Karpas-422 (cell line): Measurements from ENCODE around the genes GAPDH, IFFO1 and ING4.

DNA sequence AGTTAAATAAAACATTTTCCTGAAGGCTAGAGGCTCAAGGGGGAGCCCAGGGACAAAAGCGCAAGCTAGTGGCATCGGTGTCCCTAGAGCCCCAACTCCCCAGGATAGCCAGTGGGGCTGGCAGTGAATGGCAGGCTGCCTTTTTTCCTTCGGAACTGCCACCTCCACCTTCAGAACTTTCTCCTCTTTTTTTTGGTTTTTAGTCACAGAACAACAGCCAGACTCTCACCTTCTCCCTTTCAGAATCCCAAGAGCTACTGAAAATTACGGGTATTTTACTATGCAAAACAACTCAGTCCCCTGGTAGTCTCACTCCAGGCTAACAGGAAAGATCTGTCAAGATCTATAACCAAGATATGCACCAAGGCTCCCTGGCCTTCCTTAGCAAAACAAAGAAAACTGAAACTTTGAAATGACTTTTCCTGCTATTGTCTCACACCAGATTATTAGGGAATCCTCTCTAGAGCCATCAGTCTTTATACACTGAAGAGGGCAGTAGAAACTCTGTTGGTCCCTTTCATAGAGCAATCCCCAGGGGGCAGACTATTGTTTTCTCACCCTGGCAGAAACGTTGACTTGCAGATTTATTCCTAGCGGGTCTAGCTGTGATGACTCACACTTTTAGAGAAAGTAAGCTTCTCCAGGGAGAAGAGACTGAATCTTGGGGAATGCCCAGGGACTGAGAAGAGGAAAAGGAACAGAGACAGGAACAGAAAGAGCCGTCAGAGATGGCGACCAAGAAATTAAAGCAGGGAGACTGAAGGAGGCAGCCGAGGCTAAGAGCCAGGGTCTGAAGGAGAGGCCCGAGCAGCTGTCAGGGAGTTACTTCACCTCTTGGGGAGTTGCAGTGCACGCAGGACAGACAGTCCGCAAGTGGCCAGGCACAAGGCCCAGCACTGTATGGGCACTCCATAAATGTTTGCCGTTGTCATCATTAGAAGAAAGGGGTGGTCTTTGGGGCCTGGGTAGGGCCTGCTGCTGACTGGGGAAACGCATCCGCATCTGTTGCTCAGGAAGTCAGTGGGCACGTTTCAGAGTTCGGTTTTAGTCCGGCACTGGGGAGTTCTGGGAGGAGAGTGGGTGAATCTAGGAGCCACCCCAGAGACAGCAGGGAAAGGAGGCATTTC, 12.8 kb downstream of the PLEKHG6 start:
- PRO-cap: no peak
- RAMPAGE, long total RNA: no peak

GRCh38 chr12:6334944-6336078, 6.6 kb downstream of the TNFRSF1A start:
- PRO-cap: no peak
- RAMPAGE, long total RNA: no peak

DNA sequence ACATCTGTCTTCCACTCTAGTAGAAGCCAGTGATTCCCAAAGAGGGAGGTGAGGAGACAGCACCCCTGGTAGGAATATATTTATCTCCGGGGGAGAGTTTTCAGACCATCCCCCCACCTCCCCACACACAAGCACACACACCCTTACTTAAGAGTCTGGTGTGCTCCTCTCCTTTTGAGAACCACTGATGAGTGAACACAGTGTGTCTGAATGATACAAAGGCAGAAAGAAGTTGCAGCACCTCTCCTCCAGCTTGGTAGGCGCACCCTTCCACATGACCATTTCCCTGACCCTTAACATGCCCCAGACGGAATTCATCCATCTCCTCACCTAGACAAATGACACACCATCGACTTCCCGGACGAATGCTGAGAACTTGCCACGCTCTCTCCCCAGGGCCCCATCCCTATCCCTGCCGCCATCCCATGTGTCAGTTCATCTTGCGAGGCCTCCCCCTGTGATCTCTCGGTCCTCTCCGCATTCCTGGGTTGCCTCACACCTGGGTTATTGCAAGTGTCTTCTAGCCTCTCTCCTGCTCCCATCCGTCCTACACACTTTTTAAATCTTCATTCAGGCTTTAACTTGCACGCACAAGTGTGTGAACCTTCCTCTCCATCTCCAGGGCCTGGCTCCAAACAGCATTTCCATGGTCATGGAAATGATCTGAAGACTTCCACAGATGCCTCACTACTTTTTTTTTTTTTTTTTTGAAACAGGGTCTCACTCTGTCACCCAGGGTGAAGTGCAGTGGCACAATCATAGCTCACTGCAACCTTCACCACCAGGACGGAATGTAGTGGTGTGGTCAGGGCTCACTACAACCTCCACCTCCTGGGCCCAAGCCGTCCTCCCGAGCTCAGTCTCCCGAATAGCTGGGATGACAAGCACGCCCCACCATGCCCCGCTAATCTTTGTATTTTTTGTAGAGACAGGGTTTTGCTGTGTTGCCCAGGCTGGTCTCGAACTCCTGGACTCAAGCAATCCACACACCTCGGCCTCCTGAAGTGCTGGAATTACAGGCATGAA, 3.7 kb downstream of the TNFRSF1A start:
- PRO-cap: no peak
- RAMPAGE, long total RNA: no peak

DNA sequence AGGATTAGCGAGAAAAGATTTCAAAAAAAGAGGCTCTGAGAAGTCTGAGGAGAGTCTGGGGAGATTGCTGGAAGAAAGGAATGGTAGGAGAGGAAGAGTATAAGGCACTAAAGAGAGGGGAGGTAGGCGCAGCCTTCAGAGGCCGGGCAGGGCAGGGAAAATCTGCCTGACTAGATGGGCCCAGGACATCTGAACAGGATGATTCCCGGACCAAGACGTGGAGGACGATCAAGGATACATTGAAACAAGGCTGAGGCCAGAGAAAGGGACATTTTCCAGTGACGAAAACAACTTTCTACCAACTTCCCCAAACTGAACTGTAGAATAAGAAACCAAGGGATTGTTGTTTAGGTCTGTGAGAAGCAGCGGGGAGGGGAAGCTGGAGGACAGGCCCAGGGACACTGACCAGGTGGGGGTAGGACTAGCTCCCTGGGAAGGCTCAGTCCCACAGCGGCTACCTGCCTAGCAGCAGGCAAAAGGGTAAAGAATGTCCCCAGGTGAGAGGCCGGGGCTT, 1.2 kb downstream of the TNFRSF1A start:
- PRO-cap: no peak
- RAMPAGE, long total RNA: no peak

- PRO-cap: bidirectional peak, plus-strand start at chr12:6444242, minus-strand start at chr12:6444219
- RAMPAGE, long total RNA: no peak
Observed at GRCh38 chr12:6444027-6444376, 753 bp upstream of the CD27 start.

- PRO-cap: no peak
- RAMPAGE, long total RNA: no peak
Observed at GRCh38 chr12:6457197-6457828, 5.5 kb downstream of the TAPBPL start.

- PRO-cap: no peak
- RAMPAGE, long total RNA: no peak
Observed at GRCh38 chr12:6458441-6459192, 6.8 kb downstream of the TAPBPL start.

GRCh38 chr12:6533664-6534731, at the start of gene GAPDH:
TSS of gene GAPDH (plus strand) at chr12:6534517.
- PRO-cap: bidirectional peak, plus-strand start at chr12:6534069, minus-strand start at chr12:6533809; bidirectional peak, plus-strand start at chr12:6534517, minus-strand start at chr12:6534349
- RAMPAGE, long total RNA: start-site peak on the plus strand at chr12:6534516-6534569, 1,414 and 40,045 reads in 2 replicates

GRCh38 chr12:6534925-6535952, 922 bp downstream of the GAPDH start:
- PRO-cap: no peak
- RAMPAGE, long total RNA: no peak

- PRO-cap: no peak
- RAMPAGE, long total RNA: no peak
Observed at GRCh38 chr12:6547929-6548384, 7.9 kb downstream of the IFFO1 start.

- PRO-cap: unidirectional peak, minus-strand start at chr12:6556052
- RAMPAGE, long total RNA: no peak
Observed at GRCh38 chr12:6555206-6556127, at the start of gene IFFO1. TSS of gene IFFO1 (minus strand) at chr12:6556042.

DNA sequence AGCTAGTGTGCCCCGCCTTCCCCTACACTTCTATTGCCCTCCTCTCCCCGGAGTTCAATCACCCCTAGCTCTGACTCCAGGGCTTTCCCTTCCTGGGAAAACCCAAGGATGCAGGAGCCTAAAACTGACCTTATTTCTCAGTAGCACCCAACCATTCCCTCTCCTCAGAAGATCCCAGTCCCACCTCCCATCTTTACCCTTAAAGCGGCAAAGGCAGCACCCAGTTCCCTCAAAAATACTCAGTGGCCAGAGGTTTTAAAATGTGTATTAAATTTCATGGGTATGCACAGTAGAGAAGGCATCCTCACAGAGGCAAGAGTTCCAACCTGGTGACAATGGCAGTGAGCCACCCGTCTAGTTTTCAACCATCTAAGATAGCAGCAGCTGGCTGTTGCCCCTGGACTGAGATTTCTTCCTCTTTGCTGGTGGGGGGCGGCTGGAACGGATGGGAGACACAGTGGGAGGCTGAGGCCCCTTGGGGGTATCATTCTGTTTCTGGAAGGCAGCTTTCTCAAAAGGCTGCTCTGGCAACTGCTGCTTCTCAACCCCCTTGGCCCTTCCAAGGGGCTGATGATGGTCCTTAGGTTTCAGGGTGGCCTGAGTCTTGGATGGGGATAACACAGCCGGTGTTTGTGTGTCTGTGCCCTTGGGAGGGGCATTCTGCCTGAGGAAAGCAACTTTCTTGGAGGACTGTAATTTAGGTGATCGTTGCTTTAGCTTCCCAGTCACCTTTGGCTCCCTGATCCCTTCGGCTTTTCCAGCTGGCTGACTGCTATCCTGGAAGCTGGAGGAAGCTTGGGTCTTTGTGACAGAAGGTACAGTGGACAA, 996 bp upstream of the IFFO1 start:
- PRO-cap: no peak
- RAMPAGE, long total RNA: no peak

- PRO-cap: unidirectional peak, minus-strand start at chr12:6612781
- RAMPAGE, long total RNA: no peak
Observed at GRCh38 chr12:6612581-6613445, 5.6 kb upstream of the CHD4 start.

- PRO-cap: no peak
- RAMPAGE, long total RNA: no peak
Observed at GRCh38 chr12:6638828-6640008, 3.5 kb upstream of the LPAR5 start.

DNA sequence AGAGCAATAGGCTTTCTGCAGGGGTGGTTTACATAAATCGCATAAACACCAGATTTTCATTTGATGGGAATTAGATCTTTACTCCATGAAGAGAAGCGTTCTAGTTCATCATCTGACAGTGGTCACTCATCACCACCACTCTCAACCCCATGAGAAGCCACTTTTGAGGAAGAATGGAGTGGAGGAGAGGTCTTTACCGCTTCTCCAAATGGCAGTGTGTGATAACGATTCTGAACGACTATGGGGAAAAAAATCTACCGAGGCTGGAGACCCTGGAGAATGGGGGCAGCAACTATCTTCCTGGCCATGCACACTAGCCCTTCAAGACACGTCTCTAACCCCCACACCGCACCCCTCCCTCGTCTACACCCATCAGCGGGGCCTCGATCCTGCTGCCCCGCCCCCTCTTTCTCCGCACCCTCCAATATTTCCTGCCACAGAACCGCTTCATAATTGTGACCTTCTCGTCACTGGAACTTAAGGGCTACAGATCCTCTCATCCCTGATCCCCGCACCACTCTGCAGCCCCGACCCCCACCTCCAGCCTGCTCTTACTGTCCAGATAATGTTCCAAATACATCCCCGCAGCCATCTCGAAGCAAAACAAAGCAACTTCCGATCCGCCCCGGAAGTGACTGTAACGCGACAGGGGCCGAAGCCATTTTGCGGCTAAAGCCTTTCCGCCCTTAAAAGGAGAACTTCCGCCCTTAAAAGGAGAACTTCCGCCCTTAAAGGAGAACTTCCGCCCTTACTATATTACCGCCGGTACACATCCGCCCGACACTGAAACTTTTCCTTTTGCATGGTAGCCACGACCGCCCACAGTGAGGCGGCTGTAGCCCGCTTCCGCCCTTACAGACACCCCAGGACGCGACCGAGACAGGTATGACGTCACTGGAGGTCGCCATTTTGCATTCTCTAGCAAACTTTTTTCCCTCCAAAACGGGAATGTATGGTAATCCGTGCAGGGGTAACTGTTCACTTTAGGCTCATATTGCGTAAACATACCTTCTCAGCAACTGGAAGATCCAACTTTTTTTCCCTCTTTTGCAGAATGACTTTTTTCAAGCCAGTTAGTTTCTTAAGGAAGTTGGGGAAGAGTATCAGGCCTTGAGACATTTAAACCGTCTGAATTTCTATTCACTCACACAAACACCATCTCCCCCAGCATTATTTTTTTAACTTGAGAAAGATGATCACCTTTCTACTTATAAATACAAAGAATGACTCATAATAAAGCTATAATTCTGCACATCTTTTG, at the start of gene ING4:
Gene ING4, minus strand, starts transcription at position 610 of the 1,261 bp plus-strand sequence.
- PRO-cap: no peak
- RAMPAGE, long total RNA: no peak

GRCh38 chr12:6688041-6688389, 1.2 kb downstream of the ZNF384 start:
- PRO-cap: no peak
- RAMPAGE, long total RNA: no peak

DNA sequence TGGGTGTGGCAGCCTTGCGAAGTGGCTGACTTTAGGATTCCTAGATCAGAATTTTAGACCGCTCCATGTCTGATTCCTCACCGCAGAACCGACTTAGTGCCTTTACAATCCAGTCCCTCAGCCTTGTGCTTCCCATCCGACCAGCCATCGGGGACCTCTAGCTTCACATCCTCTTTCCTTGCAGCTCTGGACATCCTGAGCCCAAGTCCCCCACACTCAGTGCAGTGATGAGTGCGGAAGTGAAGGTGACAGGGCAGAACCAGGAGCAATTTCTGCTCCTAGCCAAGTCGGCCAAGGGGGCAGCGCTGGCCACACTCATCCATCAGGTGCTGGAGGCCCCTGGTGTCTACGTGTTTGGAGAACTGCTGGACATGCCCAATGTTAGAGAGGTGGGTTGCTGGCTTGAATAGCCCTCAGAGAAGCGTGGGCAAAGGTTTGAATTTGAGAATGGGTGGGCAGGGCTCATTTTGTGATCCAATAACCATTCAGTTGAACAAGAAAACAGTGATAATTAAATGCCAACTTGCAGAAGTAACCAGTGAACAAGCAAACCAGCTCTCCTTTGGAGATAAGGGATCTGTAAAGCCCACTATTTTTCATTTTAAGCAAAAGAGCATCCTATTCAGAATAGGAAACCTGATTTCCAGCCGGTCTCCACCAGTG, 715 bp downstream of the COPS7A start:
- PRO-cap: bidirectional peak, plus-strand start at position 230 of the sequence, minus-strand start at position 188 of the sequence
- RAMPAGE, long total RNA: no peak

DNA sequence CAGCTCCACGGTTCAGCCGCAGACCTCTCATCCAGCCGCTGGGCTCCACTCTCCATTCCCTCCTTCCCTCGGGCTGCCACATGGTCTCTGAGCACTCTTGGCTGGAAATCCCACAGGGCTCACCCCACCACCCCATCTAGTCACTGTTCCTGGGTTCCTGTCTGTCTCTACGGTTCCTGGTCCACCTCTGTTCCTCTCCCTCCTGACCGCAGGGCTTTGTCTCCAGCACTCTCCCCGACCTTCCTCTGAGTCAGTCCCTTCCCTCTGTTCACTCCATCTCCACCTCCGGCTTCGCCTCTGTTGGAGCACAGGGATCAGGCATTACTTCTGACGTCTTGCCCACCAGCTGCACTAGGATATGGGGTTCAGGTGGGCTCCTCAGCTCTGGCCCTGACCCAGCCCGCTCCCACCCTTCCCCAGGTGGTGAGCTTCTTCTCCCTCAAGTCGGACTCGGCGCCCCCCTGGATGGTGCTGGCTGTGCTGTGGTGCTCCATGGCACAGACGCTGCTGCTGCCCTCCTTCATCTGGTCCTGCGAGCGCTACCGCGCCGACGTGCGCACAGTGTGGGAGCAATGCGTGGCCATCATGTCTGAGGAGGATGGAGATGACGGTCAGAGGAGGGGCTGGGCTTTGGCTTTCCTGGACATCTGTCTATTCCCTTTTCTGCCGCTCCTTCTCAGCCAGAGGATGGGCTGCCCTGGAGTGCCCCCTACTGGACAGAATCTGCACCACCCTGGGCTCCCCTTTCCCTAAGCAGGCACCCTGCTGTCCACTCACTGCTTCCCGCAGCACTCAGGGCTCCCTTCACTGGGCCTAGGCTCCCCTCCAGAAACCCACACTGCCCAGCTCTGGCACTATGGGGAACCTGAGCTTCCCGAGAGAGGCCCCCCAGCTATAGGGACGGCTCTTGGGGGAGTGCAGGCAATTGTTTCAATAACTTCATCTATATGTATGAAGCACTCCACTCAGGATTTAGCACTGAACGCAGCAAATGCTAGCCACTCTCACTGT, 2.8 kb upstream of the P3H3 start:
- PRO-cap: no peak
- RAMPAGE, long total RNA: no peak

DNA sequence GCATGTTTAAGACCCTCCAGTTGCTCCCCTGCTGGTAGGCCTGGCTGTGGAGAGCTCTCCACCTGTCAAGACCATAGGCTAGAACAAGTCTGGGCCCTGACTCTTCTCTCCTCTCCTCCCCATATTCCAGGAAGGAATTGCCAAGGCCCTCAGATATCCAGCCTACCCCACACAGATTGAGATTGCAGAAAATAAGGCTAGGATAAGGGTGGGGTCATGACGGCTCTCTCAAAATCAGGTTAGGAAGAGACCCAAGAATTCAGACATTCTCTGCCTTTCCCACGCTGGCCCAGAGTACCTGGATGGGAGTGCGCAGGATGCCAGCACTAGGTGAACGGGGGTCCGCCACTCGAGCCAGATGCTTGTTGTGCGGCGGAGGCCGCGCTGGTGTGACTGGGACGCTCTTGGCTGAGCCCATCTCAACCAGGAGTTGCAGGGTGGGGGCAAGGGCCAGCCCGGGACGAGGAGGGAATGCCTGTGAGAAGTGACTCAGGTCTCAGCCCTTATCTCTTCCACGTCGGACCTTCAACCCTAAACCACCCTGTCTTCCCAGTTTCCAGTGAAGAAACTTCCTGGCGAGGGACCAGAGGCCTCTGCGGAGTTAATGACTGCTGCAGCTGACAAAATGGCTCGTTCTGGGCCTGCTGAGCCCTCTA, 423 bp downstream of the CDCA3 start:
- PRO-cap: no peak
- RAMPAGE, long total RNA: no peak

DNA sequence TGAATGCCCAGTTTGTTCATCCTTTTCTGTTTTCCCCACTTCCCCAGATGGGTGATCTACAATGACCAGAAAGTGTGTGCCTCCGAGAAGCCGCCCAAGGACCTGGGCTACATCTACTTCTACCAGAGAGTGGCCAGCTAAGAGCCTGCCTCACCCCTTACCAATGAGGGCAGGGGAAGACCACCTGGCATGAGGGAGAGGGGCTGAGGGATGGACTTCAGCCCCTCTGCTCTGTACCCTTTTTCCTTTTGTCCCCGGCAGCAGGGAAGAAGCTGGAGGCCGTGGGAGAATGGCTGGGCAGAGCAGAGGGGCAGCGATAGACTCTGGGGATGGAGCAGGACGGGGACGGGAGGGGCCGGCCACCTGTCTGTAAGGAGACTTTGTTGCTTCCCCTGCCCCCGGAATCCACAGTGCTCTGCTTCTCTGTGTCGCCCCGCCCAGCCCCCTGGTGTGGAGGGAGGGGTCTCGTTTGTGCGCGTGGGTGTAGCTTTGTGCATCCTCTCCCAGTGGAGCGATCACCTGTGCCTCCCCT, 1.3 kb upstream of the TPI1 start:
- PRO-cap: no peak
- RAMPAGE, long total RNA: no peak